Spleen (tissue), 7 donors: ENCODE results near the genes MEMO1, SPAST, NLRC4 and FAM98A.

DNA sequence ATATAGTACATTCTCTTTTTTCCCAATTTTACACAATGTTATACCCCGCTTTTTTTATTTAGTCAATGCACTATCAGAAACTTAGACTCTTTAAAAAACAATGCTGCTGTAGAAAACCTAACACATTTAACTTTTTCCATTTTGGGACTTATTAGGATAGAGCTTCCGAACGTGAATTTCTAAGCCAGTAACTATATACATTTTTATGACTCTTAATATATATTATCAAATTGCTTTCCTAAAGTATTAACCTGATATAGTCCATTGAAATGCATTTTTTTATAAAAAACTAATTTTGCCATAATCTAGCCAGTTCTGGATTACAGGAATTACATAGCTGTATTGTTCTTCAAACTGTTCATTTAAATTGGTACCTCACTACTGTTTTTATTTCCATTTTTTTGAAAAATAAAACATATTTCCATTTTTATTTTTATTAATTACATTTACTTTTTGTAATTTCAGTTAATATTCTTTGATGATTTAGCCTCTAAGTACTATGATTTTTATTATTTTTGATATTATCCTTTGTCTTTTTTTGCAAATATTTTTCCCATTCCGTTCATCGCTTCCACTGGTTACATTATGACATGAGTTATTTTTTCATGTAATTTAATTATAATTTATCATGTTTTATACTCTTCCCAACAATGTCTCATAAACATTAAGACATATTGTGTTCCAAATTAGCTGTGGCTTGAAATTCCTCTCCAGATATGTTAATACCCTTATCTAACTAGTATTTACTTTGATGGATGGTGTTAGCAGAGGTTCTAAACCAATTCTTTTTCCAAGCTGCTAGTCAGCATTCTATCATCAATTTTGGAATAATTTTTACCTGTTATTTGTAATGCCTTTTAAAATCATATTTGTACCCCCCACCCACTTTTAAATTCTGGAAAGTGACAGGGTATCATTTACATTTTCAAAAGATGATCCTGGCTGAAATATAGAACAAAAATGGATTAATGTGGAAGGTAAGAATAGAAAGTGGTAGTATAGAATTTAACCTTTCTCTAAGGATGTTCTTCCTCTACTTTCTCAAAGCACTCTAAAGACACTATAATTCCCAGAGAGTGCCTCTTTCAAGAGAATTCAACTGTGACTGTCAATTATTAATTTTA is 81.7 kb downstream of the MEMO1 start:
- PRO-cap, 4 experiments: no peak in any of the 4 experiments
- RAMPAGE, long total RNA, 4 experiments: no peak in any of the 4 experiments

- PRO-cap, 4 experiments: peak in 4 of 4 experiments; most common plus-strand start chr2:32010144 (in 3); most common minus-strand start chr2:32010039 (in 1)
- RAMPAGE, long total RNA, 4 experiments: start-site peak on the plus strand in 1 of 4 experiments, at chr2:32010132-32010415 at its widest, 5 reads per replicate
Measured at GRCh38 chr2:32009336-32010367, 1.2 kb downstream of the MEMO1 start.

DNA sequence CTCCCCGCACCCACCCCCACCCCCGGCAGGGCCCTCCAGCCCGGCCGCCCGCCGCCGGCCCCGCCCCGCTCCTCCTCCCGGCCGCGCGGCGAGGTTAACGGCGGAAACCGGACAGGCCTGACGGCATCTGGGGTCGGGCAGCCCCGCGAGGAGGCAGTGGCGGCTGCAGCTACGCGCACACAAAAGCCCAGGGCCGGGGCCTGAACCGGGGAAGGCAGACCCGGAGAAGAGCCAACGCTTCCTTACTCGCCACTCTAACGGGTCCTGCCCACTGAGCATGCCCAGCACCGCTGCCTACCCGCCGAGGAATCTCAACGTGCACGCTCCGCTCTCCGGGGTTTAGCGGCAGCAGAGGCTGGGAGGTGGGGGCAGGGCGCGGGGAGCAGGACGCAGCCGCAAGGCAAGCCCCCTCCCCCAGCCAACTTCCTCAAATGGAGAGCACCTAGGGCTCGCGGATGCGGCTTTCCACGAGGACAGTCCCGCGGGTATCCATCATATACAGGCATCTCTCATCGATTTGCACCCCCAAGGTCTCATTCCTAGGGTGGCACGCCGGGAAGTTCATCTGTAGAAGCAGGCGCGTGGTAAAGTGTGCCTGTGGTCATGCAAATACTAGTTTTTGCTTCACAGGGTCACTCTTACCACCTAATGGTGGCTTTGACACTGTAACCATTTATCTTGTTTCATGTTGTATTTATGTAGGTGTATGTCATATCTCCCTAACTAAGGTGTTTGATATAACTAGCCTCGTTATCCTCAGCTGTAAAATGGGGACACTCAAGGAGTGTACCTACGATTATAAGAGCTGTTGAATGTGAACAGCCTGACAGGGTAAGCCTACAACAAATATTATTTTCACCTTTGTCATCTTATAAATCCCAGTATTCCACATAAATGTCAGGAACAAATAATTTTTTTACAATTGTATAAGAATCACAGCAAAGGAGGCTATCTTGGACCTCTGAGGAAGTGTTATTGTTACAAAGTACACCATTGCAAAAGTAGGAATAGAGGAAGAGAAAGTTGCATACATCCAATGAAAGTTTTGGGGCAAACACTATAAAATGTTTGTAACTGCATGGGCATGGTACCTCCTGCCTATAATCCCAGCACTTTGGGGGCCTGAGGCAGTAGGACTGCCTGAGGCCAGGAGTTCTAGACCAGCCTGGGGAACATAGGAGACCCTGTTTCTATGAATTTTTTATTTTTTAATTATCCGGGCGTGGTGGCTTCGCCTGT is at the start of gene MEMO1:
MEMO1 (minus strand) TSS at position 313 of the 1,239 bp plus-strand sequence.
- PRO-cap, 4 experiments: peak in 4 of 4 experiments; most common plus-strand start position 430 of the sequence (in 4); most common minus-strand start position 313 of the sequence (in 4)
- RAMPAGE, long total RNA, 4 experiments: start-site peak on the minus strand in 3 of 4 experiments, centred at positions 314 to 324 of the sequence, 22 to 35 reads per replicate

DNA sequence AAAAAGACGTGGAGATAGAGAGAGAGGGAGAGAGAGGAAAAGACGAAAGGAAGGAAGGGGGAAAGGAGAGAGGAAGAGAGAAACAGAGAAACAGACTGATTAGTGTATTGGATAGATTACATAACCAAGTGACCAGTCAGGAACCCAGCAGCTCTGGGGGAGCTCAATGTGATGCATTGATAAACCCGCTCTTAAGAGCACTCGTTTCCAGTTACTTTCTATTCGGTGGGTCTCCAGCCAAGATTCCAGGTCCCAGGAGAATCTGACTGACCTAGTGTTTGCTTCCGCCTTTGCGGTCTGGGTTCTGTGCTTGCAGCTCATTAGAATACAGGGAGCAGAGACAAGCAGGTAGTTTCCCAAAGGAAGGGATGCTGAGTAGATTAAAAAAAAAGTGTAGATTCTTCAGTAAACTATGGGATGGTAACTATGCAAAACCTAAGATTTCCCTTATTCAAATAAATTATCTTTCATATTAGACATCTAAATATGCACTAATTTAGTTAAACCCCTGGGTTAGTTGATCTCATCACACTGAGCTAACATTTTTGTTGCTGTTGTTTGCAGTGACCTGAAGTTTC is 866 bp upstream of the SPAST start:
- PRO-cap, 4 experiments: no peak in any of the 4 experiments
- RAMPAGE, long total RNA, 4 experiments: no peak in any of the 4 experiments

- PRO-cap, 4 experiments: peak in 4 of 4 experiments; most common plus-strand start chr2:32063995 (in 4); most common minus-strand start chr2:32063833 (in 4)
- RAMPAGE, long total RNA, 4 experiments: start-site peak on the plus strand in 1 of 4 experiments, at chr2:32063526-32064234 at its widest, 6 to 23 reads per replicate
Measured at GRCh38 chr2:32063213-32064365, at the start of gene SPAST. Gene SPAST, plus strand, starts transcription at chr2:32063556.

GRCh38 chr2:32264663-32265194 is at the start of gene NLRC4:
Gene NLRC4, minus strand, starts transcription at chr2:32264886.
- PRO-cap, 4 experiments: peak in 4 of 4 experiments; most common plus-strand start chr2:32264876 (in 4); most common minus-strand start chr2:32264825 (in 2)
- RAMPAGE, long total RNA, 4 experiments: start-site peak on the minus strand in 4 of 4 experiments, at chr2:32264825-32264921 at its widest, 63 to 165 reads per replicate

- PRO-cap, 4 experiments: peak in 1 of 4 experiments; most common plus-strand start chr2:32415653 (in 1)
- RAMPAGE, long total RNA, 4 experiments: no peak in any of the 4 experiments
Measured at GRCh38 chr2:32415410-32416023, 58.7 kb downstream of the BIRC6 start.

- PRO-cap, 4 experiments: no peak in any of the 4 experiments
- RAMPAGE, long total RNA, 4 experiments: no peak in any of the 4 experiments
Measured at GRCh38 chr2:32471939-32472742, 115.3 kb downstream of the BIRC6 start.

GRCh38 chr2:32555520-32556413 is 72.1 kb upstream of the TTC27 start:
- PRO-cap, 4 experiments: no peak in any of the 4 experiments
- RAMPAGE, long total RNA, 4 experiments: no peak in any of the 4 experiments

DNA sequence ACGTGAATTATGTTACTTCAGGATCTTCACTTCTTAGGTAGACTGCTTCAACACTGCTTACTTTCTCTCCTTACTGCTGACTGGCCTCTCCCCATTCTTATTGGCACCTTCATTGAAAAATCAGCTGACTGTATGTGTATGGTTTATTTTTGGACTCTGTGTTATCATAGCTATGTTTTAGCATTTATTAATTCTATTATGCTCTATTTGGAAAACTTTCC is 92.1 kb downstream of the TTC27 start:
- PRO-cap, 4 experiments: no peak in any of the 4 experiments
- RAMPAGE, long total RNA, 4 experiments: no peak in any of the 4 experiments

- PRO-cap, 4 experiments: no peak in any of the 4 experiments
- RAMPAGE, long total RNA, 4 experiments: no peak in any of the 4 experiments
Measured at GRCh38 chr2:32756377-32756635, 128.5 kb downstream of the TTC27 start.

DNA sequence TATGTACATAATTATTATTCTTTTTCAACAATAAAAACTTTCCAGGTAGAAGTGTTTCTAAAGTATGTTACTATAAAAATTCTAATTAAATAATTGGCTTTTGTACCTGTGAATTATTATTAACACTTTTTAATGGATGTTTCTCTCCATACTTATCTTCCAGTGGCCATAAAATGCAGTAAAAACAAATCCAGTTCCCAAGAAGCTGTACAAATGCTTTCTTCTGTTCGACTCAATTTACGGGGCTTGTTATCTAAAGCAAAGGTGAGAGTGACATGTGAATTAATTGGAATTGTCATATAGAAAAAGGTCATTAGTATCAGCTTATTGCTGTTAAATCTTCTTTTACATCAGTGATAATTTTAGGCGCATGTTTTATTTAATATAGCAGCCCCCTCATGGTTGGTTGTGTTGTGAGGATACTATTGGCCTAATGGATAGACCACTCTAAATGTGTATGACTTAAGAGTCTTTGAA is 129.4 kb upstream of the LTBP1 start:
- PRO-cap, 4 experiments: no peak in any of the 4 experiments
- RAMPAGE, long total RNA, 4 experiments: no peak in any of the 4 experiments

DNA sequence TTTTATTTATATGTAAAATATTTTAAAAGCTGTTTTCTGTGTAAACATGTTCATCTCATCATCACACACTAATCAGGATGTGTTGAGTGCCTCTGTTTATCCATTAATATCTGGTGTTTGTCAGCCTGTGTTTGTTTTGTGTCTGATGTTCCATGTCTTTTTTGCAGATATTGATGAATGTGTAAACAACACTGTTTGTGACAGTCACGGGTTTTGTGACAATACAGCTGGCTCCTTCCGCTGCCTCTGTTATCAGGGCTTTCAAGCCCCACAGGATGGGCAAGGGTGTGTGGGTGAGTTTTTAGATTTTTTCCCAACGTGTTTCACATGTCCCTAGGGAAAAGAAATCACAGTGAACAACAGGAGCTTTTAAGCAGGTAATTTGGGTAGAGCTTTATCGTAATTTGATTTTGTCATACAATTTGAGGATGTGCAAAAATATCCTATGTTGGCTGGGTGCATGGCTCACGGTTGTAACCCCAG is 133.7 kb upstream of the RASGRP3 start:
- PRO-cap, 4 experiments: no peak in any of the 4 experiments
- RAMPAGE, long total RNA, 4 experiments: no peak in any of the 4 experiments

- PRO-cap, 4 experiments: no peak in any of the 4 experiments
- RAMPAGE, long total RNA, 4 experiments: no peak in any of the 4 experiments
Measured at GRCh38 chr2:33346549-33346921, 129.9 kb upstream of the RASGRP3 start.

DNA sequence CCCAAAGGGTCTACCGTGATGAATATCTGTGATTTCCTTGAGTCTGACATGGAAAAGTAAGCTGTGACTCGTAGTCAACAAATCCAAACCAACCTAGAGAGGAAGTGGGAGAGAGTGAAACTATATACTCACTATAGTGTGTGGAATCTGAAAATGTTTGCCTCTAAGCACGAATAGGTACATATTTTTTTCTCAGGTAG is 17.9 kb downstream of the RASGRP3 start:
- PRO-cap, 4 experiments: no peak in any of the 4 experiments
- RAMPAGE, long total RNA, 4 experiments: no peak in any of the 4 experiments

DNA sequence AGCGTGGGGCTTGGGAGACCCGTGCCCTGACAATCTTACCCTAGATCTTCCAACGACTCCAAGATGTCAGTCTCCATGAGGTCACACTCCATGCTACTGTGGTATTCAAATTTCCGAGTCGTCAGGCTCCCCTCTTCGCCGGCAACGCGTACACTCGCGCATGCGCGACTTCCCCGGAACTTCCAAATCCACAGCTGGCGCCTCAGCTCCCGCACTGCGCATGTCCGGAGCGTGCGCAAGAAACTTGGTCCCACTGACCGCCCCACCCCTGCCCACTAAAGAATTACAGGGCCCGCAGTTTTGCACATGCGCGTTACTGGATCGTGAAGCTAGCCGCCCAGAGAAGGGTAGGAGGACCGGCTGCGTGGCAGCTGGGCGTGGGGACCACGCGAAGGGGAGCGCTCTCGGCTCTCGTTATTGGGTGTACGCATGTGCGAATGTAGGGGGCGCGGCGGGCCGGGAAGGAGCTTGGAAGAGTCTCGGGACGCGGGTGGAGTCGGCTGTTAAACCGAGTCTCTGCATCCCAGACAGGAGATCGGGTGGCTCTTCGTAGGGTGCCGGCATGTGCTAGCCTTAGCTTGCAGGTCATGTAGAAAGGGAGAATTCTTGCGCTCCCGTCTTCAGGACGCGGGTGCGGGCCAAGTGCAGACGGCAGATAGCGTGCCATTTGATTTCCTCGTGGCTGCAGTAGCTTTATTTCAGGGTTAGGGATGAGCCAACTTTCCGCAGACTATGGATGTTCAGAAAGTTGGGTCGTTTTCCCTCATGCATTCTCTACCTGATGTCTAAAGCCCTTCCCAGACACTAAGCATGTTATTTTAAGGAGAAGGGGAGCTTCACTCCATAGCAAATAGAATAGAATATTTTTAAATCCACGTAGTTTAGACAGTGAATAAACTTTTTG is at the start of gene FAM98A:
FAM98A (minus strand) TSS at position 170 of the 904 bp plus-strand sequence.
- PRO-cap, 4 experiments: peak in 4 of 4 experiments; most common plus-strand start position 442 of the sequence (in 4); most common minus-strand start position 146 of the sequence (in 4)
- RAMPAGE, long total RNA, 4 experiments: start-site peak on the minus strand in 4 of 4 experiments, centred at positions 125 to 162 of the sequence, 58 to 168 reads per replicate

- PRO-cap, 4 experiments: peak in 1 of 4 experiments; most common minus-strand start chr2:36381334 (in 1)
- RAMPAGE, long total RNA, 4 experiments: no peak in any of the 4 experiments
Measured at GRCh38 chr2:36380584-36381554, 25.3 kb downstream of the CRIM1 start.

DNA sequence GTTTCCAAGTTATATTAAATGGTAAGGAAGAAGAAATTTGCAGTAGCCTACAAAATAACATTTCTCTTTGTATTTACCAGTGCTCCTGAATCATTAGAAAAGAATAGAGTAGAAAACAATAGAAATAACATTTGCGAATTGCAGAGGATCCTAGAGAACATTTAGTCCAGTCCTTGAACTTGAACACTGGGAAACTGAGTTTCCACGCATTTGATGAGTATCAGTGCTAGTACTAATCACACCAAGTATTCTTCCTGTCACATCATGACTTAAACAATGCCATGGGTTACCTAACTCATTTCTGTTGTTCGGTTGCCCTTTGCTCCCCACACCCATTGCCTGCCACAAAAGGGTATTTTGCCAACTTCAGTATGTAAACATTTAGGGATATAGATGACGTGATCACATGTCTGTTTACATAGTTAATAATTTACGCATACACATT is 42.2 kb downstream of the CRIM1 start:
- PRO-cap, 4 experiments: no peak in any of the 4 experiments
- RAMPAGE, long total RNA, 4 experiments: no peak in any of the 4 experiments

DNA sequence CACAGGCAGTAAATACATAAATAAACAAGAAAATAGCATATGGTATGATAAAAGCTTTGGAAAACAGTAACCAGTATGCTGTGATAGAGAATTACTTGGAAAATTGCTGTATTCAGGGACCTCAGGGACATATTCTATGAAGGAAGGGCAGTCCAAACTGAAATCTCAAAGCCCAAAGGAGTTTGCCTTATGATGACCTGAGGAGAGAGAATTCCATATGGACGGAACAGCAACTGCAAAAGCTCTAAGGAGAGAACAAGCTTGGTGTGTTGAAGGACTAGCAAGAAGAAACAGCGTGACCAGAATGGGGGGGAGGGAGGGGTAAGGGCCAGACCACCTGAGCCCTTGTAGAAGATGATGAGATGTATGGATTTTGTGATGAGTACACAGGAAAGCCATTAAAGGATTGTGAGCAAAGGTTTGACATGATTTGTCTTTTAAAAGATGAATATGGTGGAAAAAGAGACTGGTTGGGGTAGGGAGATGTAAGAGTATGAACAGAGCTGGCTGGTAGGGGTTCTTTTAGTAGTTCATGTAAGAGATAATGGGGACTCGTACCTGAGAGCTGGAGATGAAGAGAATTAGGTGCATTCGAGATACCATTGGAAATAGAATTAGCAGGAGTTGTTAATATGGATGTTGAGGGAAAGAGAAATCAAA is 46.7 kb downstream of the CRIM1 start:
- PRO-cap, 4 experiments: no peak in any of the 4 experiments
- RAMPAGE, long total RNA, 4 experiments: no peak in any of the 4 experiments

- PRO-cap, 4 experiments: peak in 1 of 4 experiments; most common plus-strand start chr2:36412118 (in 1)
- RAMPAGE, long total RNA, 4 experiments: no peak in any of the 4 experiments
Measured at GRCh38 chr2:36411767-36412395, 56.3 kb downstream of the CRIM1 start.